HEK293 (cell line): ENCODE data around the genes ARL6IP5 and GPR27.

GRCh38 chr3:69047160-69048348 lies 4.6 kb downstream of the TMF1 start:
- PRO-cap = no peak
- RRBS, 2 experiments = no CpG with 5 or more reads among the region's 11 CpGs

DNA sequence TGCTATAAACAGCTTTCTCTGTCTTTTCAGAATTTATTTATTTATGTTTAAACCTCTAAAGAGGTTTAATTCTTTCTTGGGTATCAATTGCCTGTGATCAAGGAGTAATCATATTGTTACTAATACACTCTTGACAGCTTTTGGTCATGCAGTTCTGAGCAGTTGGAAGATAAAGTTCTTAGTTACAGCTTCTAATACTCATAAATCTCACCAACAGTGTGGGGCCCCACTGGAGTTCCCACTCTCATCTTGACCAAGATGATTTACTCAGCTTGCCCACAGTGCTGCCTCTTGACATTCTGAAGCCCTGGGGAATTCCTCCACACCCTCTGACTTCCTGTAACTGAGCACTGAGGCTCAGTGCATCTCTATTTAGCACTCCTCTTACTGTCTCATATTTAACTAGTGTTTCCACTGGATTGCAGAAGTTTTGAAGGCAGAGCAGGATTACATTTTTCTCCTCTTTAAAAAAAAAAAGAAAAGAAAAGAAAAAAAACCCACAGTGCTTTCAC lies 2.0 kb upstream of the ARL6IP5 start:
- PRO-cap = no peak

- PRO-cap = bidirectional peak, plus-strand start at chr3:69085014, minus-strand start at chr3:69084810
- RRBS, 2 experiments = 0% methylated on average over 3 of the region's 45 CpGs; no CpG with 5 or more reads in 1 of the 2 experiments
Observed at GRCh38 chr3:69084652-69085513, at the start of gene ARL6IP5. TSS of gene ARL6IP5 (plus strand) at chr3:69084937.

GRCh38 chr3:69121542-69121943 lies 852 bp downstream of the LMOD3 start:
- PRO-cap = no peak
- RRBS, 2 experiments = no CpG with 5 or more reads among the region's 7 CpGs

GRCh38 chr3:69322009-69322412 lies 63.9 kb downstream of the FRMD4B start:
- PRO-cap = no peak
- RRBS, 2 experiments = no CpG with 5 or more reads among the region's 4 CpGs

DNA sequence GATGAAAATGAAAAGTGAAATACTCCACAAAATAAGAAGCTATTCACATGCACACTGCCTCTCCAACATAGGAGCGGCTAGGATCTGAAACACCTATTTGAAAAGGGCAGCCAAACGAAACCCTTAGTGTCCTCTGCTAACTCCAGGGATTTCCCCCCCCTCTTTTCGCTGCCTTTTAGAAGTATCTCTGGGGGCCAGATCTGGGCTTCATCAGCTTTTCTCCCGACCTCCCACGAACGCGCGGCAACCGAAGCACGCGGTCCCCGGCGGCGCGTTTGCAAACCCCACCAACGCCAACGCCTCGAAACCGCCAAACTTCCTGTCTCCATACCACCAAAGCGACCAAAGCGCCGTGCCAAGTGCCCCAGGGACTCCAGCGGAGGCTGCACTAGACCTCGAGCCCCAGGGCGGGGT lies 155.8 kb upstream of the FRMD4B start:
- PRO-cap = no peak
- RRBS, 2 experiments = no CpG with 5 or more reads among the region's 25 CpGs

GRCh38 chr3:69897835-69898710 lies 158.8 kb downstream of the MITF start:
- PRO-cap = no peak
- RRBS, 2 experiments = no CpG with 5 or more reads among the region's 1 CpG

- PRO-cap = unidirectional peak, minus-strand start at chr3:70072351
- RRBS, 2 experiments = no CpG with 5 or more reads among the region's 16 CpGs
Observed at GRCh38 chr3:70071754-70072746, 240.4 kb downstream of the MDFIC2 start.

- PRO-cap = no peak
- RRBS, 2 experiments = no CpG with 5 or more reads among the region's 4 CpGs
Observed at GRCh38 chr3:70981504-70982137, 601.9 kb downstream of the FOXP1 start.

- PRO-cap = no peak
- RRBS, 2 experiments = no CpG with 5 or more reads among the region's 6 CpGs
Observed at GRCh38 chr3:71133110-71133703, 450.3 kb downstream of the FOXP1 start.

DNA sequence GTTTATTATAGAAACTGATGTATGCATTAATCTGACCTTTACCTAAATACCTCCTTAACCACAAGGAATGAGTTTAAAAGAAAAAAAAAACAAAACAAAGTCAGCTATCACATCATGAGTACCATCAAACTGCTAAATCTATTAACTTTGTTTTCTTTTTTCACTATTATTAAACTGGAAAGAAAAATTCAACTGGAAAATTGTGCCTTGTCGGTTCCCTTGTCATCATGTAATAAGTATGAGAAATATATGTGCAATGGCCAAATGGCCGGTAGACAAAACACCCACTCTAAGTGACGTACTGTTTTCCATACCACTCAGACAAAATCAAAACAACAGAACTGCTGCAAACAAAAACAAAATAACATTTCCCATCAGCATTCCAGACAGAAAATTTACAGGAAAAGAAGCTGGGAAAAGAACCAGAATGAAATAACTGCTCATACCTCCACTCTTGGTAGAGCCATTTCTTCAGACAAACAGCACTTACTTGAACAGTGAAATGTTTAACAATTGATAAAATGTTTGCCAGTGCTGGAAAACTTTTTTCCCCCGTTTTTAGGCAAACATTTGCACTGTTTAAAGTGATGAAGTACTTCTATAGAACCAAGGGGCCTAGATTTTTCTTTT lies 415.2 kb downstream of the FOXP1 start:
- PRO-cap = no peak
- RRBS, 2 experiments = no CpG with 5 or more reads among the region's 4 CpGs

DNA sequence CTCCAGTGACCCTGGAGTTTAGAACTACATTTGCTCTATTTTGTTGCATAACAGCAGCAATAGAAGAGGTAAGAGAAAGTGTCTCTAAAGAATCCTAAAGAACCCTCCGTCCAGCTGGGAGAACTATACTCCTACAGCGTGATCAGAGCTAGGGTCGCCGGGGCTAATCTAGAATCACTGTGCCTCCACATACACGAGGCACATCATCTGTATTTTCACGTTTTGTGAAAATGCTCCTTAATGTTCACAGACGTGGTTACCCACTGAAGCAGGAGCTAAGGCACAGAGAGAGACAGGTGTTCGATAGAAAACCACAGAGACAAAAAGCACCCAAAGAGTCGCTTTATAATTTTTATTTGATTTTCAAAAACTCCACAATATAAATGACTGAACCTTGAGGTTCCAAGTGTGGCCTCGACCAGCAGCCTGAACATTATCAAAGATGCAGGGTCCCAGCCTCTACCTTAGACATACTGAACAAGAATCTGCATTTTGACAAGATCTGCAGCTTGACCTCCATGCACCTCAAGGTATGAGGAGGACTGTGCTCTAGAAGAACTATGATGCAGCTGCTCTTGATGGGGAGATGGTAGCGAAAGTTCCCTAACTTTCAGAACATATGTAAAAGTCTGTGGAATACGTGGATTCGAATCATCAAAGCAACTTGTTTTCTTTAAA lies 129.3 kb downstream of the FOXP1 start:
- PRO-cap = no peak
- RRBS, 2 experiments = no CpG with 5 or more reads among the region's 13 CpGs

DNA sequence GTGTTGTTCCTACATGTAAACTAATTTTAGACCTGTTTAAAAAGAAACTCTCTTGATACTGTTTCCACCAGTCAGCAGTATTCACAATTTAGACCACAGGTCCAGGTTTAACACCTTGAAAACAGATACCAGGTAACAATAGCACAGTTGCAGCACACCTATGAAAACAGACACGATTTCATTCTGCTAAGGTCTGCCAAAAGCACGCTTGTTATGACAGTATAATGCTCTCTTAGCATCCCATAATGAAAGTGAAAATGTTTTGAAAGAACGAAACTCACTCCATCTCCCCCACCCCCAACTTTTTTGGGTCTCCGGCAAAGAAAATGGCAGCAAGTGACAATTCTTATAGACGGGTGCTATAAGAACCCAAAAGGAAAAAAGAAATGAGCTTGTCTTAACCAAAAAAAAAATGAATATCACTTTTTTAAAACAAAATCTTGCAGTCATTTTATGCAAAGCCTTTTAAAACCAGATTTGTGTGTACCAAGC lies 1.6 kb downstream of the EIF4E3 start:
- PRO-cap = no peak
- RRBS, 2 experiments = no CpG with 5 or more reads among the region's 5 CpGs

DNA sequence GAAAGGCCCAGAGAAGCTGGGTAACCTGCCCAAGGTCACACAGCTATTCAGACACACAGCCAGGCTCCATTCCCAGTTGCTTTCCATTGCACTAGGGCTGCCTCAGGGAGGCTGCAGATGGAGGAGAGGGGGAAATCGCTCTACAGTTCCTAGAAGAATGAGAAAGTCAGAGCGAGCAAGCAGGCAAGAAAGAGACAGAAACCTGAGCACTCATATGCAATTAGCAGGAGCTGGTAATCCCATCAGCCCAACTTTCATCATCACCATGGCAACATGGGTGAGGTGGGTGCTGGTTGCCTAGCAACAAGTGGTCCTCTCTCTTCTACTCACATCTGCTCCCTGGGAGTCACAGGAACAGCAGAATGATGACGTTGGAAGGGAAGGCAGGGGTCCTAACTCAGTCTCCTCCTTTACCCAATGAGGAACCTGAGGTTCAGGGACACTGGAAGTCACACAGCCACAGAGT lies 3.7 kb upstream of the EIF4E3 start:
- PRO-cap = no peak
- RRBS, 2 experiments = no CpG with 5 or more reads among the region's 3 CpGs

DNA sequence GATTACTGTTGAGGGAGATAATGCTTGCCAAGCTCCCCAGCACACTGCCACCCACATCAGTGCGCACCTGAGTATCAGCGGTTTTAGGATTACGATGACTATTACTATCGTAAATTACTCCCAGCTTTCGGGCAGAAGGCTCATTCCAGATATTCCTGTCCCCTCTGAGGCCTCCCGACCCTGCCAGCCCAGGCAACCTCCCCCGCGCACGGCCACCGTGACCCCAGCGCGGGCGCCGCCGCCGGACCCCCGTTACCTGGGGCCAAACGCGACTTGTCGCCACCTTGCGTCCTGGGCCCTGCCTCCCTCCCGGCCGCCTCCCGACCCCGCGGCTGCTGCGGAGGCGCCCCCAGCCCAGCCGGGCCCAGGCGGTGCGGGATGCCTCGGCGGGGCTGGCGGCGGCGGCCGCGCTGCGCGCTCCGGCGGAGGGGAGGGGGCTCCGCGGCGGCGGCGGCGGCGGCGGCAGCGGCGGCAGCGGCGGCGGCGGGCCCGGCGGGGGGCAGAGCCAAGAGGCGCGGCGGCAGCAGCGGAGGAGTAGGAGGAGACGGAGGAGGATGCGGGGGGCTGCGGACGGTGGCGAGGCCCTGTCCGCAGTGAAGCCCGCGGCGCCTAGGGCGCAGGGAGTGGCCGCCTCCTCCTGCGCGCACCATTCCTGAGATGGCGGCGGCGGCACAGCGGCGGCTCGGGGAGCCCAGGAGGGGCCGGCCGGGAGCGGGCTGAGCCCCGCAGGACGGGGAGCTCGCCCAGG lies at the start of gene GPR27:
Gene GPR27, plus strand, starts transcription at position 649 of the 748 bp plus-strand sequence.
- PRO-cap = bidirectional peak, plus-strand start at position 352 of the sequence, minus-strand start at position 334 of the sequence; bidirectional peak, plus-strand start at position 596 of the sequence, minus-strand start at position 414 of the sequence; bidirectional peak, plus-strand start at position 649 of the sequence, minus-strand start at position 654 of the sequence
- RRBS, 2 experiments = 3 to 8% methylated on average over 38 of the region's 87 CpGs

DNA sequence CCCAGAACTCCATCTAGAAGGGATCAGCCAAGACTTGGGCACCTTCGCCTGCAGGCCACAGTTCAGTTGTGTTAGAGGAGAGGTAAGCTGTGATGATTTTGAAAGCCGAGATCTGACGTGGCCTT lies 338.9 kb upstream of the PROK2 start:
- PRO-cap = no peak
- RRBS, 2 experiments = no CpG with 5 or more reads among the region's 3 CpGs

- PRO-cap = no peak
- RRBS, 2 experiments = no CpG with 5 or more reads among the region's 4 CpGs
Observed at GRCh38 chr3:72124064-72124482, 339.1 kb upstream of the PROK2 start.

- PRO-cap = no peak
- RRBS, 2 experiments = no CpG with 5 or more reads among the region's 3 CpGs
Observed at GRCh38 chr3:72127854-72128274, 342.9 kb upstream of the PROK2 start.

DNA sequence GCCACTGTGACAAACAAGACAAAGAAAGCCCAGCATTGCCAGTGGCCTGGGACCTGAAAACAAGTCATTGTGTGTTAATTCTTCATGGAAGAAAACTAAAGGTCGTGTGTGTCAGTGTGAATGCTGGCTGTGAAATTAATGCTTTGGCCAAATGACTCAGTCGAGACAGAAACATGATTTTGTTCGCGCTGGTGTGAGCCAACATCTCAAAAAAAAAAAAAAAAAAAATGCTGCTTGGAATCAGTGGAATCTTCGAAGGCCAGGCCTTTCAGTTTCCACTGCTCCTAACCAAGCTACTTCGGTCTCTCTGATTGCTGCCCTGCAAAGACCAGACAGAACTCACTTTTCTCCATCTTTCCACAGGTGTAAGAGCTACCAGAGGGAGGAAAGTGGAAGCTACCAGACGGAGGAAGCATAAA lies 386.6 kb upstream of the PROK2 start:
- PRO-cap = no peak
- RRBS, 2 experiments = no CpG with 5 or more reads among the region's 7 CpGs

DNA sequence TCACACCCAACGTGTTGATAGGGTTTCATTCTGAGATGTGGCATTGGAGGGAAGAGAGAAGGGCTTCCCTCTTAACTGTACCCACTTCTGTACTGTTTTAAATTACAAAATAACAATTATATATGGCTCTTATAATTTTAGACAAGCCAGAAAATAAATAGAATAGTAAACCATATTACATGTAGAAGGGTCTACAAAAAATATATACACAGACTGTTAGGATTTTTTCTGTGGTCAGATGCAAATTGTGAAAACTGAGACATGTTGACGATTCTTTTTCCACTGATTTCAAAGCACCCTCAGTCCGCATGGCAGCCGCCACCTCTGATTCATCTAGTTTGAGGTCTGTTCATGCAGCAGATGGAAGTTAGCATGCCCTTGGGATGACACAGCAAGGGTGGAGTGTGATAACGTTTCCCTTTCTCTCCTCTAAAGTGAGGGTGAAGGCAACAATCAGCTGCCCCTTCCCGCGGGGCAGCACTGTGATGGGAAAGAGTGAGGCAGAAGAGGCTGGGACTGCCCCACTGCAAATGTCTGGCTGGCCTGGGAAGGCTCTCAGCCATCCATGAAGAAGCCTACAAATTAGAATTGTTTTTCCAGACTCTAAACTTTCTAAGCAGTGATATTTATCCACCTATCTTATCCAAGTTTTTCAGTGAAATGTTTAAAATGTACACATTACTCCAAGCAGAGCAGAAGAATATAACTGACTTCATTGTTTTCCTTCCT lies 401.1 kb upstream of the PROK2 start:
- PRO-cap = no peak
- RRBS, 2 experiments = no CpG with 5 or more reads among the region's 7 CpGs